Parietal lobe (tissue), 2 donors: ENCODE results near the gene TRMT1.

- RAMPAGE, long total RNA = no peak
Measured at GRCh38 chr19:12296620-12296986, 1.9 kb upstream of the ZNF44 start.

- RAMPAGE, long total RNA = no peak
Measured at GRCh38 chr19:12373627-12373874, 8.1 kb upstream of the ZNF442 start.

DNA sequence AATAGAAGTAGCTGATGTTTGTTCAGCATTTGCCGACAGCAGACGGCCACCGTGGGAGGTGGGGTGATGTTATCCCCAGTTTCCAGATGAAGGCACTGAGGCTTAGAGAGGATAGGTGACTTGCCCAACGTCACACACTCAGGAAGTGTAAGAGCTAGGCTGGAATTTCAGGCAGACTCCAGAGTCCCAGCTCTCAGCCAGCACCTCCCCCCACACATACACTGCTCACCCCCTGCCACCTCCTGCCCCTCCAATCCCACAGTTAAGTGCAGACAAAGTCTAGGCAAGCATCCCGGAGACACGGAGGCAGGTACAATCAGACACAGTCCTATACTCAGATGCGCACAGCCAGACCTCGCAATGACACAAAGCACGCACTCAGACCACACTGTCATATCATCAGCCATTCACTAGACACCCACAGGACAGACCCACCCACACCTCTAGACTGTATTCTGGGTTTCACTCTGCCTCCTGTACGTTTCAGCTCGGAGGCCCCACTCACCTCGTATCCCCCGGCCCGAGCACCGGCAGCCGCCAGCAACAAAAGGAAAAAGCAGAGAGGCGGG lies 420 bp downstream of the MAN2B1 start:
- RAMPAGE, long total RNA = no peak

GRCh38 chr19:12668874-12669272 lies 342 bp downstream of the WDR83OS start:
- RAMPAGE, long total RNA = no peak

DNA sequence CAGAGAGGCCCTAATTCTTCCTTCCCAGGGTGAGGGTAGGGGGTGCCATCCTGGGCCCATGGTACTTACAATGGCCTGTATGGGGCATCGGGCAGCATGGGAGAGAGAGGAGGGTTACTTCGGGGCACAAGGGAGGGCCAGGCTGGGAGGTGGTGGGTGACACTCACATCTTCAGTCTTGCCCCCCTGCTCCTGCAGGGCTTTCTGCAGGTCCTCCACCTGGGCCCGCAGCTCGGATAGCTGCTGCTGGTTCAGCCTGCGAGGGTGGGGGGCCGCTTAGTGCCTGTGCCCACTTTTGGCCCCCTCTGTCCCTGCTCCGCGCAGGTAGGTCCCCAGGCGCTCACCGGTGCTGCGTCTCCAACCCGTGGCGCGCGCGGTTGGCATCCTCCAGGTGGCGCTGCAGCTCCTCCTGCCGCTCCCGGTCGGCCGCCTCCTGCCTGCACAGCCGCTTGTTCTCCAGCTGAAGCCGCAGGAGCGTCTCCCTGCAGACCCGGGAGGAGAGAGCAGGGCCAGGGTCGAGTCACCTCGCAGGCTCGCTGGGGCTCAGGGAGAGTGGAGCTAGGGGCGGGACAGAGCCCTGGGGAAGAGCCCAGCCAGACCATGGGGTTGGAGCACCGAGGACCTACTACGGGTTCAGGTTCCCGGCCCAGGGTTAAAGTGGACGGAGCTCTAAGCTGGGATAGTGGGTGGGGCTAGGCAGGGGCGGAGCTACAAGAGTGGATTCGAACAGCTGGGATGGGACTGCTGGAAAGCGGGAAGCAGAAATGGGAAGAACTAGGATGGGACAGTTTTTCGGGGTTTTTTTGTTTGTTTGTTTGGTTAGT lies 9.4 kb downstream of the HOOK2 start:
- RAMPAGE, long total RNA = no peak

DNA sequence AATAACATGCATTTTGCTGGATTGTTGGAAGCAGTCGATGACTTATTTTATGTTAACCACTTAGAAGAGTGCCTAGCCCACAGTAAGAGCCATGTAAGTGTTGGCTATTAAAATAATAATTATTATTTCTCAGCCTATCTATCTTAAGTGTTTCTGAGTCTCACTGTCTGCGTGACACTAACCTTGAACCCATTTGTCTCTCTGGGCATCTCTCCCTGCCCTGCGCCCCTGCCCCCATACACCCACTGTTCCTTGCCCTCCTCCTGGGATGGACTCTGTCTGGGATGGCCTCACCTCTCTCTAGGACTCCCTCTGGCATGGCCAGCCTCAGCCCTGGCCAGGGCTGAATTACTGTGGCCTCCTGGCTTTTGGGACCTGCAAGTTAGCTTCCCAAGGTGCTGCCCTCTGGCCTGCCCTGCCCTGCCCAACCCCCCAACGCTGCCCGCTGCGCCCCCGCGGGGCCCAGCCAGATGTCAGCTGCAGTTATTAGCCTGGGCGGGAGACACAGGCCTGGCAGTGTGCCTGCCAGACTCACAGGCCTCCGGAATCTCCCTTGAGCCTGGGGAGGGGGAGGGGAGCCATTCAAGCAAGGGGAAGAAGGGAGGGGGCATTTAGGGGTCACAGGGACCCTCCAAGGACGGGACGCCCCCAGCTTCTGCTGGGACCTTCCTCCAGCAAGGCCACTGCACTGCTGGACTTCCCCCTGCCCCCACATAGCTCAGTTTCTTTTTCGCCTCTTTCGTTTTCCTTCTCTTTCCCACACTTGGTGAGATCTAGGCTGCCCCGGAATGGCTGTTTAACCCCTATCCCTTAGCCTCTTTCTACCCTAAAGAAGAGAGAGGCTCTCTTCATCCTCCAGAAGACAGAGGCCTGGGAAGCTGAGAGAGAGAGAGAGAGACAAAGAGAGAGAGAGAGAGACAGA lies 2.7 kb upstream of the JUNB start:
- RAMPAGE, long total RNA = no peak

- RAMPAGE, long total RNA = no peak
Measured at GRCh38 chr19:12946073-12946778, 564 bp downstream of the RAD23A start.

GRCh38 chr19:12985680-12986268 lies 9.5 kb upstream of the NFIX start:
- RAMPAGE, long total RNA = no peak

DNA sequence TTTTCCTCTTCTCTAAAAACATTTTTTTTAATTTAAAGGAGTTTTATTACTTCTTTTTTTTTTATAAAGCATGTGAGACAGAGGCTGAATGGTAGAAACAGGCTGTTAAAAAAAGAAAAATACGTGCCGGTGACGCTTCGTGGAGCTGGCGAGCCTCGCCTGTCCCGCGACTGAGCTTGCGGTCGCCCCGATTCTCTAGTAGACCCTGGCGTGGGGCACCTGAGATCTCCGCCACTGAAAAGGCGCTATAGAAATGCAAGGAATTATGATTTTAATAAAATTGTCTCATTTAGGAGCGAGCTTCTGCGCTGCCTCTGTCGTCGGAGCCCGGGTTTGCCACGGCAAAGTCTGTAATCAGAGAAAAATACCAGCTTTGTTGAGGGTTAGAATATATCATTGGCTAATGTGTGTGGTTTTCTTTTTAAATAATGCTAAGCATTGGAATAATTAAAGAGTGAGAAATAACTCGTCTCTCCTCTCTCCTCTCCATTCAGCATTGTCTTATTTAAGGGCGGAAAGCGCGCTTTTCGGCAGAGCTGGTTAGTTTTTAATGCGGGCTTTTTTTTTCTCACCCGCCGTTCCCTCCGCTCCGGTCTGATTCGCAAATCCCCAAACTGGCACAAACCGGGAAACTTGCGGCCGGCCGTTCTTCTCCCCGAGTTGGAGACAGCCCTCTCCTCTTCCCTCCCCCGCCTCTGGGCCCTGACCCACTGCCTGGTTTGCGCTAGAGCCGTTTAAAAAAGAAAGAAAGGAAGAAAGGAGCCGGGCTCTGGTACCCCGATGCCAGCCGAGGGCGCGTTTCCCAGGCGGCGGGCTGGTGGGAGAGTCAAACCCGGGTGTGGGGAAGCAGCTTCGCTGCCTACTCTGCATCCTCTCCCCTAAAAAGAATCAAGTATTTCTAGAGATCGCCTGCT lies 18.6 kb downstream of the NFIX start:
- RAMPAGE, long total RNA = no peak

DNA sequence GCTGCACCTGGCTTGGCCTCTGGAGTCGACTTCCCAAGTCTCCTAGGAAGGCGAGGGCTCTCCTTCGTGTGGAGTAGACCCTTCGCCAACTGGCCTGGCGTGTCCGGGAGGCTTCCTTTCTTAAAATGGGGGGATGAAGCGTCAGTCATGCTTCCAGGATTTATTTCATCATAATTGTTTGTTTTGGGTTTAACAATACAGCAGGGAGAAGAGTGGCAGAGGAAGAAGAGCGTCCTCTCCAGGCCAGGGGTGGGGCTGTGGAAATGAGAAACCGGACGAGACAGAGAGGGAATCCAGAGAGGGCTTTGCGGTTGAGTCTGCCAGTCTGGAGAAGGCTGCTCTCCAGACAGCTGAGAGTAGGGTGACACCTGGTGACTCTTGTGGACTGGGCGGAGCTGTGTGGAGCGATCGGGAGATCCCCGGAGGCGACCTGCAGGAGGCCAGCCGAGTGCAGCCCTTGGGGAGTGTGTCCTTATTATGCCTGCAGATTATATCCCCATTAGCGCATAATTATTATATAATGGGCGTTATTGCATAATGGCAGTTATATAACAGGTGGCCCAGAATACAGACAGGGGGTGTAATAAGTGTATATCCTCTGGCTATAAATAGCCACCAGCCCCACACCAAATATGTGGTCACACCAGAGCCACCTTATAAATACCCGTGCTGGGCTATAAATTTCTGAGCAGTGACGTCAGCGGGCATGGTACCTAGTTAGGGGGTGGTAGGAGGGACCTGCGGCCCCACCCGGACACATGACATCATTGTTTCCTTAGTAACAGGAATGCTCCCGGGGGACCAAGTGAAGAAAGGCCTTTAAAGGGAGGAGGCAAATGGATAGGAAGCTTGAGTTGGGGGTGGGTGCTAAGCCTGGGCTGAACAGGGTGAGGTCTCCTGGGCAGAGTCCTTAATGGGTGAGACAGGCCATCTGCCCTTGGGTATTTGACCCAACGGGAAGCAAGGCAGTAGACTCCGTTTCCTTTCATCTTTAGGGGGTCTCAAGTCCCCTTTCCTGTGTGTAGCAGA lies 41.2 kb downstream of the NFIX start:
- RAMPAGE, long total RNA = no peak

DNA sequence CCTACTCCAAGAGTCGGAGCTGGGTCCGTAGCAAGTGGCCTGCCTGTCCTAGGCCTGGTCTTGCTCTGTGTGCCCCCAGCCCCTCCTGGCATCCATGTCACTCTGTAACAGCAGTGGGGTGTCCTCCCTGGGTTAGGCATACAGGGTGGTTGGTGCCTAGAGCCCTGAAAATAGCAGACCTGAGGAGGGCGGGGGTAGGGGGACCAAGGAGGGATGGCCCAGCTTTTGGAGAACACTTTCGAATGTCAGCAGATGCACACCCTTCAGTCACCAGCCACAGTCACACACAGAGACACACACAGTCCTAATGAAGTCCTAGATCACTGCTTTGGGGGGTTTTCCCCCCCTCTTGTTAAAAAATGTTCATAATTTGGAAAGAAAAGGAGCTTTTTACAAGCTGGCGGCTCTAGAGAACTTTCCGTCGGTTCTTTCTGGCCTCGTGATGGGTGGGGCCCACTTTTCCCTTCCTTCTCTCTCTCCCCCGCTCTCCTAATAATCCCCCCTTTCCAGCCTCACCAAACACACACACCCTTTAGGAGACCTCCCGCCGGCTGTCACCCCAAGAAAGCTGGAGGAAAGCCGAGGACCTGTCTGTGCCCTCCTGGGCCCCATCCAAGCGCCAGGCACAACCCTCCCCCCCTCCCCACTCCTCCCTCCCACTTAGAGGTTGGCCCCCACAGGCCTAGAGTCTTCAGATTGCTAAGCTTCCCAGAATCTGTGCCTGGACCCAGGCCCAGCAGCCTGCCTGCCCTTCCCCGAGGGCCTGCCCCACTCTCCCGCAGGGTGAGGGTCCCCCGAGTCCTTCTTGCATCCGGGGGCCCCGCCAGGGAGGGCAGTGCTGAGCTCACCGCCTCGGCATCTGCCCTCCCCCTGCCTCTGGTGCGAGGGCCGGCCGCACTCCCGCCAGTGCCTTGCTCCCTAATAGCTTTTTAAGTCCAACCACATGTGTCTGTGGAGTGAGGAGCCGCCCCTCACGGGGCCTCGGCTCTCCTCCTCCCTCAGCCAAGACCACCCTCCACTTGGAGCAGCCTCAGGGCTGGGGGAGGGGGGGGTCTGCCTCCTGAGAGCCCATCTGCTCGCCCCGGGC lies 47.7 kb downstream of the LYL1 start:
- RAMPAGE, long total RNA = no peak

DNA sequence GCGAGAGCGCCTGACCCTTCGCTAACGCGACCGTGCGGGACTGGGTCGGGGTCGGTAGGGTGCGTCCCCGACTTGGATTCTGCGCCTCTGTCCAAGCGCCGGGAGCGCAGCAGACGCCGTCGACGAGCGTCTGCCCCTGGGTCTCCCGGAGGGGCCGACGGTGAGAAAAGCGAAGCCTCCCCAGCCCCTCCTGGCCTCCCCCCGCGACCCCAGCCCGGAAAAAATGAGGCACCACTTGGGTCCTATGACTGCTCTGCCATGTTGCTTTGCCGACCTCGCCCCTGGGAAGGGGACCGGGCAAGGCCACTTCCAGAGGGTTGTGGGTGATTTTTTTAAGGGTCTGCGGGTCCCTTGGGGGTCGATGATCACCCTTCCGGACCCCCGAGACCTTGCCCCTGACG lies 3.9 kb downstream of the LYL1 start:
- RAMPAGE, long total RNA = no peak

DNA sequence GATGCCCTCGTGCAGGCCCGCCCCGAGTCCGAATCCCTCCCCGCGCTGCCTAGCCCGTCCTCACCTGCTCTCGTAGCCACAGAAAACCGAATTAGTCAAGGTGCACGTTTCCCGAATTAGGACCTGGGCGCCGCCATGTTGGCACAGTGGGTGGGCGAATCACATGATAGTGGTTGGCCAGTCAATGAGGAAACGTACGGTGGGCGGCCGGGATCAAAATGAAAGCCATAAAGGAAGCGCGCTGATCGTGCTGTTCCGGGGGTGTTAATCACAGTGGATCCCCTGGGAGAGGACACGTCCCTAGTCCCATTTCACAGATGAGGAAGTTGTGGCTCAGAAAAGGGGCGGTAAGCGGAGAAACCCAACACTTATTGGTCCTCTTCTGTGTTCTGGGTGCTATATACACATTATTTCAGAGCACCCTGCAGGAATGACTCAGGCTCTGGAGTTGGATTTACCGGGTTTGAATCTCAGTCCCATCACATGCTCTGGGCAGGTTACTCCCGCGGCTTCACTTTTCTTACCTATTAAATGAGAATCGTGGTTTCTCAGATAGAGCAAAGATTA lies at the start of gene TRMT1:
TRMT1 (minus strand) TSS at position 152 of the 567 bp plus-strand sequence.
- RAMPAGE, long total RNA = start-site peak on the minus strand centred at position 153 of the sequence, 11 bp wide, 50 and 61 reads in 2 replicates

GRCh38 chr19:13138012-13138736 lies 12.0 kb downstream of the STX10 start:
- RAMPAGE, long total RNA = no peak

DNA sequence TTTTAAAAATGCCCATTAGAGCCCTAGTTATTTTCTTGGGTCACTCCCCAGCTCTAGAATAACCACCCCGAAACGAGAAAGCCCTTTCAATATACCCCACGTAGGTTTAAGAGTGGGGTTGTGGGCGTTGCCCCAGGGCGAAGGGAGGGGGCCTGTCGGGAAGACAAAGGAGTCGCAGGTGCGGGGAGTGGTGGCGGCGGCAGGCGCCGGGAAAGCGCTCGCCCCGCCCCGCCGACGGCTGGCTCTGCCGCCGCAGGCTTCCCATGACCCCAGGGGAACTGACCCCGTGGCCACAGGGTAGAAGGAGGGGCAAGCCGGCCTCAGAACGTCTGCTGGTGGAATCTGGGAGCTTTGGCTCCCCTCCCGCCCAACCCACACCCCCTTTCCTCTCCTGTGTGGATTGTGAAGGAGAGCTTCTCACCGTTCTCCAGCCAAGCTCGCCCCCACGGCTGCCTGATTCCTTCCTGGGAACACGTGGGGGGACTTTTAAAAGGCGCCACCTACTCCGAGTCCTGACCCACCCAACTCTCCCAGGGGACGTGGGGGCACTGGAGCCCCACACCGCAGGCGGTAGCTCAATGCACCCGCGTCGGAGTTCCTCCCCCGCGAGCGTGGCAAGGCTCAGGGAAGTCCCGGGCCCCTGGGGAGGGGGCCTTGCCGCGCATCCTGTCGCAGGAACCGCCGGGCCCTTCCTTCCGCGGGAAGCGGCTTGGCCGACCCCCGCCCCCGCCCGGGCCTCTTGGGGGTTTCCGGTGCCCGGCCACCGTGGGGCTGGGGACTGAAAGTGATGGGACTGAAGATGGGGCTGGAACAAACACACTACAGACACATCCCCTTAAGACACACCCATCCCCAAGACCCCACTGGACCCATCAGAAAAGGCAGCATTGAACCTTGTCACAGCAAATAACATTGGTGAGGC lies 5.5 kb downstream of the IER2 start:
- RAMPAGE, long total RNA = no peak

- RAMPAGE, long total RNA = no peak
Measured at GRCh38 chr19:13181763-13182378, 31.7 kb downstream of the IER2 start.

DNA sequence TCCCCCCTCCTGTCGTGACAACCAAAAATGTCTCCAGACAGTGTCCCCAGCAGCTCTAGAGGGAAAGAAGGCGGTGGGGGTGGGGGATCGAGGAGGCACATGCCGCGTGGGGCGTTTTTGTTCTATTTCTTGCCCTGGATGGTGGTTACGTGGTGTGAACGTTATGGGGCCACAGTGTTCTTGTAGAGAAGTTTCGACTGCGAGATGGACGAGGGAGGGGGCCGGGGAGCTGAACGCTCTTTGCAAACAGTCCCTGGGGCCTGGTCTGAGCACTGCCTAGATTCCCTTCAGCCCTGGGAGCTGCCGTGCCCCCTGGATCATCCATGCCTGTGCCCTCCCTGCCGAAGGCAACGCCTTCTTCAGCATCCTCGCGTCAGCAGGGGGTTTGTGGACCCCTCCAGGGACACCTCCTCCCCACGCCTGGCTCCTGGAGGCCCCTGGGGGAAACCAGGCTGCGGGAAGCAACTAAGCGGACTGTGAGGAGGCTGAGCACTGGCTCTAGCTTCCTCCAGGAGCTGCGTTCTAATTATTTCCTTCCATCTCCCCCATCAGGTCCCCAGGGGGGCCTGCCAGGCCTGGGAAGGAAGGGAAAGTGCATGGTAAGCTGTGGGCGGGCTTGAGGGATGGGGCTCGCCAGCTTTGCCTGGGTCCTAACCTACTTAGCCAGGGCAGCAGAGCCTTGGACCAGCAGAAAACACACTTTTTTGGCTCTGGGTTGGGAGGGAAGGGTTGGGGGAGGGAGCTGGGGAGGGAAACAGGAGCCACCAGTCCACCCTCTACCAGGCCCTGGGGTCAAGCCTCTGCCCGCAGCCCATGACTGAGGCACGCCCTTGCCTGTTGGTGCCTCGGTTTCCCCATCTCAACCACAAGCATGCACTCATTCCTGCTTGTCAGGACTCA lies 131.6 kb downstream of the IER2 start:
- RAMPAGE, long total RNA = no peak

DNA sequence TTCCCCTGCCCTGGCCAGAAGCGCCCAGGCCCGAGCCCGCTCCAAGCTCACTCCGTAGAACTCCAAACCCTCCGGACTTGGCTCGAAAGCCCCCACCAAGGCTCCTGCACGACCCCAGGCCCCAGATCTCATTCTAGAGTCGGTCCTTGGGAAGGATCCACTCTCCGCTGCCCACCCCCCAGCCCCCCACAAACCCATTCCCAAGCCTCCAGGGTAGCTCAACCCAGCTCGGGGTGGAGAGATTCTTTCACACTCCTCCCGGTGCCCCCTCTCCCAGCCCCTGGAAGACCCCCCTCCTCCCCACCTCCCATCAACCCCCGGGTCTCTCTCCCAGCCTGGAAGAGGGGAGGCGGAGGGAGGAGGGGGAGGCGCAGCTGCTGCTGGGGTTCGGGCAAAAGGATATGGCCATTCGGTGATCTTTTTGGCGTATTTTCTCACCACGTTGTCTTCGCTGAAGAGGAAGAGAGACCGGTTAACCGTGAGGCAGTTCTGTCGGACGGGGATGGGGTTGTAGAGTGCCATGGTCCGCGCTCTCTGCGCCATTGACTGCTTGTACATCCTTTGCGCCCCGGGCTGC lies 662 bp downstream of the CACNA1A start:
- RAMPAGE, long total RNA = no peak

- RAMPAGE, long total RNA = no peak
Measured at GRCh38 chr19:13689036-13689480, 58.6 kb upstream of the YJU2B start.

DNA sequence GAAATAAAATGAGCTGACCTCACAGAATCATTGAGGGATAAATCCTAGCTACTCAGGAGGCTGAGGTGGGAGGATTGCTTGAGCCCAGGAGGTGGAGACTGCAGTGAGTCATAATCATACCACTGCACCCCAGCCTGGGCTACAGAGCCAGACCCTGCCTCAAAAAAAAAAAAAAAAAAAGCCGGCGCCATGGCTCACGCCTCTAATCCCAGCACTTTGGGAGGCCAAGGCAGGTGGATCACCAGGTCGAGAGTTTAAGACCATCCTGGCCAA lies 7.2 kb downstream of the YJU2B start:
- RAMPAGE, long total RNA = no peak